ReNcell CX (cell line): ENCODE results near the gene GPR27.

DNA sequence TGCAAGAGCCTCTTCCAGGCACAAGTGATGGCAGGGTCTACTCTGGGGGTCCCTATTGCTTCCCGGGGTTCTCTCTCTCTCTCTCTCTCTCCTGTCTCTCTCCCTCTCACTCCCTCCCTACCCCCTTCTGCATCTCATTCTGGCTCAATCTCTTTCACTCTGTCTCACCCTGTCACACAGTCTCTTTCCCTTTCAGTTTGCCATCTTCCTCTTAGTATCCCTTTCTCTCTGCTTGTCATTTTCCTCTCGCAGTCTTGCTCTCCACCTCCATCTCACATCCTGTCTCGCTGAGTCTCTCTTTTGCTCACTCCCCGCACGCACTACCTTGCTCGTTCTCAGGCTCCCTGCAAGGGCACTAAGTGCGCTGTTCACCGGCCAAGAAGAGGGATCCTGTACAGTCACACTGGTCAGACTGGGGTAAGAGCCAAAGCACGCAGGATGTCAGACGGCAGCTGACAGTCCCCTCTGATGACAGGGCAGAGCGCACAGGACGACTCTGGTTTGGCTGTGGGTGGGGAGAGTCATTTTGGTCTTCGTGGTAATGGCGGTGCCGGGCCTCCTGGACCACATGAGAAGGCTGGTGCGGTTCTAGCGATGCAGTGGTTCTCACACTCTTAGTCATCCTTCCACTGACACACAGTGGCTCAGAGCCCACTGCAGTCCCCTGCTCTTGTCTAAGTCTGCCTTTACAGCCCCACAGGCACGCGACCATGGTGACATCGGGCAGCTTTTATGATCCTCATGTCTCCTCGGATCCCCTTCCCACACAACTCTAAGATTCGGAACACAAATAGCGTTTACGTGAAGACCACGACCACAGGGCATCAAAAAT lies 356.8 kb downstream of the FOXP1 start:
- PRO-cap: no peak

DNA sequence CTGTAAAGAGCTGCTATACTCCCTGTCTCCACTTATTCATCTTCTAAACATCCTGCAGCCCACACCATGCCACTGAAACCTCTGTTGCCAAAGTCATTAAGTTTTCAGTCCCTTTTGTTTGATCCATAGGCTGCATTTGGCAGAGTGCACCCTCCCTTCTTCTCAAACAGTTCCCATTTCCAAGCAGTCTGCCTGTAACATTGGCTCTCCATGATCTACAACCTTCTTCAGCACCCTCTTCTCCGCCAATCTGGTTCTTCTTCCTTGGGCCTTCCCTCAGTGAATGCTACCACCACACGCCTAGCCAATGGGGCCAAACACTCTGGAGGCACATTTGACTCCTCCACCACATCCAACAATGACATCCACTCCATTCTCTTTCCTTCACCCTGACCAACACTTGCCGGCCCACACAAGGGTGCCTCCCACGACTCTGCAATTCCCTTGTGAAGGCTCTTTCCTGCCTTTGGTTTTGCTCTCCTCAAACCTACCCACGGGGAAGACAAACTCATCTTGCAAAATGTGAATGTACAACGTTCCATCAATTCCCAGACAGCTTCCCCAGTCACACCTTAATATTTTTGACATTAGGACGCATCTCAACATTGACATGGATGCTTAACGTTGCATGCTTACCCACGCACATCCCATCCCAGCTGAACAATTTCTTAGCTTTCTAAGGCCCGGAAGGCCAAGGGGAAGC lies 263.8 kb downstream of the FOXP1 start:
- PRO-cap: no peak

- PRO-cap: no peak
These were observed 161.5 kb downstream of the FOXP1 start for GRCh38 chr3:71421930-71422479.

- PRO-cap: no peak
These were observed 146.1 kb downstream of the FOXP1 start for GRCh38 chr3:71437068-71438150.

- PRO-cap: no peak
These were observed 127.5 kb downstream of the FOXP1 start for GRCh38 chr3:71455966-71456563.

- PRO-cap: no peak
These were observed 118.3 kb downstream of the FOXP1 start for GRCh38 chr3:71465255-71465662.

DNA sequence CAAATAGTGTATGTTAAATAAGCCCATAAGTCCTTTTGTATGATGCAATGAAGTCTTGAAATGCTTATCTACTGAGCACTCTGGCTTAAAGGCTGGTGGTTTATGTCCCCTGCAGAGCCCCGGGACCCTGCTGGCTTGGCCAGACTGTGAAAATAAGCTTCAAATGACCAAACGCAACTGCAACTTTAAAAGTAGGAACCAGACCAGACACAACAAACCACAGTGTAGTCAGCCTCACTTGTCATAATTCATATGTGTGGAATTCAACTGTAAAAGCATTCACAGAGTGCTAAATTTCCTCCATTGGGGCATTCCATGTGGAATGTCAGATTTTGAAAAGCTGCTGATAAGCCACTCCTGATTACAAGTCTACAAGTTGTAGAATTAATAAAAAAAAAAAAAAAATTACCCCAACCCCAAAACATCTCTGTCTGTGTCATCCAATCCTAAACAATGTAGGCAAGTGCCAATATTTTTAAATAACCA lies 72.4 kb downstream of the FOXP1 start:
- PRO-cap: no peak

- PRO-cap: no peak
These were observed 1.6 kb upstream of the FOXP1 start for GRCh38 chr3:71585180-71585568.

DNA sequence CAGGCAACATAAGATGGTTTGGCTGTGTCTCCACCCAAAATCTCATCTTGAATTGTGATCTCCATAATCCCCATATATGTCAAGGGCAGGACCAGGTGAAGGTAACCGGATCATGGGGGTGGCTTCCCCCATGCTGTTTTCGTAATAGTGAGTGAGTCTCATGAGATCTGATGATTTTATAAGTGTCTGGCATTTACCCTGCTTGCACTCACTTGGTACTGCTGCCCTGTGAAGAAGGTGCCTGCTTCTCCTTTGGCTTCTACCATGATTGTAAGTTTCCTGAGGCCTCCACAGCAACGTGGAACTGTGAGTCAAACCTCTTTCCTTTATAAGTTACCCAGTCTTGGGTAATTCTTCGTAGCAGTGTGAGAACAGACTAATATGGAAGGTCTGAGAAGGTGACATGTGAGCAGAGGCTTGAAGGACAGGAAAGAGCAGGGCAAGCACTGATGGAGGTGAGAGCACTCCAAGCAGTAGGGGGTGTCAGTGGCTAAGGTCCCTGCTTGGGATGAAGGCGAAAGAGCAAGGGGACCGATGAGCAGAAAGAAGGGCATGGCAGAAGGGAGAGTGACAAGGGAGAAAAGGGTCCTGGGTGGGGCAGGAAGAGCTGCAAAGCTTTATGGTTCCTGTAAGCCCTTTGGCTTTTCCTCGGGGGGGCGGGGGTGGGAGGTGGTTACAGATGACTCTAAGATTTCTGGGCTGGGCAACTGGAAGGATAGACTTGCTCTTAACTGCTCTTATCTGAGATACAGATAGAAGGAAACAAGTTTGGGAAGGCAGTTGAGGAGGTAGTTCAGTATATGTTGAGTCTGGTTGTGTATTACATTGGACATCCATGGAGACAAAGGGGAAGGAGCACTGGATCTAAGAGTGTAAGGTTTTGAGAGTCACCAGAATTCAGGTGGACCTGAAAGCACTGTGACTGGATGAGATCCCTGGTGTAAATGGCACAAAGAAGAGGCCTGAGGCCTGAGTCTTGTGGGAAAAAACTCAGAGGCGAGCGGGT lies 3.5 kb downstream of the EIF4E3 start:
- PRO-cap: no peak

DNA sequence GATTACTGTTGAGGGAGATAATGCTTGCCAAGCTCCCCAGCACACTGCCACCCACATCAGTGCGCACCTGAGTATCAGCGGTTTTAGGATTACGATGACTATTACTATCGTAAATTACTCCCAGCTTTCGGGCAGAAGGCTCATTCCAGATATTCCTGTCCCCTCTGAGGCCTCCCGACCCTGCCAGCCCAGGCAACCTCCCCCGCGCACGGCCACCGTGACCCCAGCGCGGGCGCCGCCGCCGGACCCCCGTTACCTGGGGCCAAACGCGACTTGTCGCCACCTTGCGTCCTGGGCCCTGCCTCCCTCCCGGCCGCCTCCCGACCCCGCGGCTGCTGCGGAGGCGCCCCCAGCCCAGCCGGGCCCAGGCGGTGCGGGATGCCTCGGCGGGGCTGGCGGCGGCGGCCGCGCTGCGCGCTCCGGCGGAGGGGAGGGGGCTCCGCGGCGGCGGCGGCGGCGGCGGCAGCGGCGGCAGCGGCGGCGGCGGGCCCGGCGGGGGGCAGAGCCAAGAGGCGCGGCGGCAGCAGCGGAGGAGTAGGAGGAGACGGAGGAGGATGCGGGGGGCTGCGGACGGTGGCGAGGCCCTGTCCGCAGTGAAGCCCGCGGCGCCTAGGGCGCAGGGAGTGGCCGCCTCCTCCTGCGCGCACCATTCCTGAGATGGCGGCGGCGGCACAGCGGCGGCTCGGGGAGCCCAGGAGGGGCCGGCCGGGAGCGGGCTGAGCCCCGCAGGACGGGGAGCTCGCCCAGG lies at the start of gene GPR27:
Gene GPR27 (plus strand): TSS at position 649 of the 748 bp plus-strand sequence.
- PRO-cap: bidirectional peak, plus-strand start at position 678 of the sequence, minus-strand start at position 328 of the sequence

GRCh38 chr3:72098965-72099974 lies 314.3 kb upstream of the PROK2 start:
- PRO-cap: no peak

DNA sequence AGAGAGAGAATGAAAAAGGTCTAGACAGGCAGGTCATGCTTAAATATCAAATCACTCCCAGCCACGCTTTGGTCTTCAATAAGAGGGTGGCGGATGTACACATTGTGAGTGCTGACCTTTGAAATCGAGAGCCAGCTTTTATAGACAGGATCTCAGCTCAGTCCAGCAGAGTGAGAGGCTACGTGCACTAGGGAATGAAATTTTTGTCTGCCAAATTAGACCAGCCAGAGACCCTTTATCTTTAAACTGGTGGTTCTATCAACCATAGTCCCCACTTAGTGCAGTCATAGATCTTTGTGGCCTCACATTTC lies 342.3 kb upstream of the PROK2 start:
- PRO-cap: no peak

GRCh38 chr3:72135063-72135445 lies 350.1 kb upstream of the PROK2 start:
- PRO-cap: no peak

DNA sequence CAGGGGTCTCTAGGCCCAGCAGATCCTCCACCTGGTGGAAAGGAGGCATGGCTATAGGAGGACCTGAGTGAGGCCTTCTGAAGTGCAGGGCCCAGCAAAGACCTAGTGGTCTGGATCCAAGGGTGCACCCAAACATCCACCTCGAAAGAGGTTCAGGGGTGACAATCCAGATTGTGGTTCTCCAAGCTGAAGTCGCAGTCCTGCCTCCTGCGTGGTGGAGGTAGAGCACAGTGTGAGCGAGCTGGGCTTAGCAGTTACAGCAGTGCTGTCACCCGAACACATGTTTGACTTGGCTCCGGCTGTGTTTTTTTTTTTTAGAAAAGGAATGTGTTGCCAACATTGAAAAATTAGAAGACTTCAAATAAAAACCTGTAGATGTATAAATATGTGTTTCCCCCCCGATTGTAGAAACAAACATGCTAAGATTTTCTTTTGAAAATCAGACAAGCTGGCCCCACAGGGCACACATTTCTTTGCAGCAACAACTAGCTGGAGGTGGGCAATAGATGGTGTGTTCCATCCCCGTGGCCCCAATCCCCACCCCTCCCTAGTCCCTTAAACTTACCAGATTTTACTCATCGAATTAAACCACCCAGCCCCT lies 530.8 kb downstream of the SHQ1 start:
- PRO-cap: no peak

DNA sequence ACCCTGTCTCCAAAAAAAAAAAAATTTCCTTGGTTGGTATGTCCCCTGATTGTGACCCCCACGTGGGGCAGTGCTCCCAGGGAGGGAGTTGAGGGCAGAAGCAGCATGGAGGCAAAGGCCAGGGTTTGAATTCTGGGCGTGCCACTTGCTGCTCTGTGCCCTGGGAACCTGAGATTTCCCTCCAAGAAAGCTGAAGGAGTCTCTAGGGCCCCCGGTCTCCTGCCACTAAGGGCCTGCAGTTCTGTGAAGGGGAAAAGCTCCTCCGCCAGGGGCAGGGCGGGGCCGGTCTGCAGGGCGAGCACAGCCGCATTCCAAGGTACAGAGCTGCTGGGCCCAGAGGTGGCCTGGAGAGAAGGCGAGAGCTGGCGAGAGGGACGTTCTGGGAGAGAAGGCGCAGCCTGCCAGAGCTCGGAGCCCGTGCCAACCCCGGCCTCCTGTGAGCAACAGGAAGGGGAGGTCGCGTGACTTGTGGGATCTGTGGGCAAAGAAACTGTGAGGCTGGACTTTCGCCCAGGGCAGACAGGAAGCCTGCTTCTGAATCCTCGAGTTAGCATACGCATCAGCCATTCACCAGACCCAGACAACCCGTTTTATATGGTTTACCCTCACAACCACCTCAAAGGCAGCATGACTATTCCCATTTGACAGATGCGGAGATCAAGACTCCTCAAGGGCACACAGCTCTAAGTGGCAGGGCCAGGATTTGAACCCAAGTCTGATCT lies 500.4 kb downstream of the SHQ1 start:
- PRO-cap: bidirectional peak, plus-strand start at position 342 of the sequence, minus-strand start at position 190 of the sequence

DNA sequence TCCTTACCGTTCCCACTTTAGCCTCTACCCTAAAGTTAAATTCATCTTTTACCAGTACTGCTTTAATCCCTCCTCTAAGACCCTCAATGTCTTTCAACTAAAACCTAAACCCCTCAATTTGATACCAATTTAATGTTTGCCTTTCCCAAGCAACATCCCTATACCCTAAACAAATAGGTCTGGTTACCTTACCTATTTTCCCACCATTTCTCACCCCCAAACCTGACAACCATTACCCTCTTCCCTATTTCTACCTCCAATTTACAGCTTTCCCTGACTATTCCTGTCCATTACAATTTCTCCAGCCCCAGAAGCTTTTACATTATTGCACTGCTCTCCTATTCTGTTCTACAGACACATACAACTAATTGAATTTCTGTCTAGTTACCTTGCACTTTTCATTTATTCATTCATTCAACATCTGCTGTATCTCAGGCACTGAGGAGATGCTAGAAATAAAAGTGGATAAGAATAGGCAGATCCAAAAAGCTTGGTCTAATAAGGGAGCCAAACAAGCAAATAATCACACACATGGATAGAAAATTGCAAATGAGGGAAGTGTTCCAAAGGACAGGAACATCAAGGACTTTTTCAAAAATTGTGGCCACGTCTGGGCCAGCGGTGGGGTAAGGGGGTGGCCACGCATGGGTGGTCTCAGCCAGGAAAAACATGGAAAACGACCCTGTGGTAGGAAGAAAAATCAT lies 442.7 kb downstream of the SHQ1 start:
- PRO-cap: no peak

DNA sequence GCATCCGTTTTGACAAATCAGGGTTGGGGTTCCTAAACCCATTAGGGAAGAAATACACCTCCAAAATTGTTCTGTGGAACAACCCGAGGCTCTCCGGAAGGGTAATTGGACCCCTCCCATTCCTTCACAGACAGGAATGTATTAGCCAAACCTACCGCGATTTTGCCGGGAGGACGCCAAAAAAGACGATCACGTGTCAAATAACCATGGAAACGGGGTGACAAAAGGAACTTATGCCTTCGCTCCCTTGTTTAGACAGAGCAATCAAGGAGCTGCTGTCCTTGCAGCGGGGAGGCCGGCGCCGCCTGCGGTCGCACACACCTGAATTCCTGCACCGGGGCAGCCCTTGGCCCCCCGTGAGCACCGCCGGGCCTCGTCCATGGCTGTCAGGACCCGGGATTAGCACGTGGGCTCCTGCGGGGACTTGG lies 193.2 kb downstream of the SHQ1 start:
- PRO-cap: no peak

DNA sequence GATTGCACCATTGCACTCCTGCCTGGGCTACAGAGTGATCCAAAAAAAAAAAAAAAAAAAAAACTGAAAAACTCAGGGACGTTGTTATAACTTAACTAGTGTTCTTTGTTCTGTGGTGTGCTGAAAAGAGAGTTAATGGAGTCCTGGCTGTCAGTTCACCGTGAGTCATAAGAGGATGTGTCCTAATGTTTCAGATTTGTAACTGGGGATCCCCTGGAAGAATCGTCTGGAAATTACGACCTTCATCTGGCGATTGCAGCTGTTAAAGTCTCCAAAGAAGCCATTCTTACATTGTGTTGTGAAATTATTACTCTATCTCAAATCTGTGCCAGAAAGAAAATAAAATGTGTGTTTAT lies 1.0 kb upstream of the GXYLT2 start:
- PRO-cap: no peak

DNA sequence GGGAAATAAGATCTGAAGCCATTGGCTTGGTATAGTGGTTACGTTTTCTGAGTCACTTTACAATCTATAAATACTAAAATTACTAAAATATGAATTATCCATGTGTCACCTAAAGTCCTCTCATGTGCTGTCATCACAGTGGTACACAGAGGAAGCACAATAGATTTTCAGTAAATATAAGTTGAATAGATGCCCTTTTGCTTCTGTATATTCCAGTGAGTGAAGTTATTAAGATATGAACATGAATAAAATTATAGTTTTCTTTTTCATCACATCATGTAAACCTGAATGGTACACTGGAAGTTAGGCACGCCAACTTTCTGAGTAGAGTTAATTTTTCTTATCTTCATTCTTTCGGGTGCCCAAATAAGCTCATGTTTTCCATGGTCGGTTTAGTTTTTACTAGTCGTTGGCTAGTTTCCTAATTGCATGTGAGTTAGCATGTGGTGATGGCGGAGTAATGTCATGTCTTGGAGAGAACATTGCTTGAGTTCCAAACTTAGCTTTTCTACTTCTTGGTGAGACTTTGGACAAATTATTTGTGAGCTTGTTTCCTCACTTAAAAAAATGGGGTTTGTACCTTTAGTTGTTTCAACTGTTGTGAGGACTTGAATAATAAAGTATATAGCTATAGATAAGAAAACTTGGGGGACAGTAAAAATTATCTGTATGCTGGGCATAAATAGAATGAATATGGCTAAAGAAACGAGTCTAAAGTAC lies 11.6 kb downstream of the PPP4R2 start:
- PRO-cap: no peak

DNA sequence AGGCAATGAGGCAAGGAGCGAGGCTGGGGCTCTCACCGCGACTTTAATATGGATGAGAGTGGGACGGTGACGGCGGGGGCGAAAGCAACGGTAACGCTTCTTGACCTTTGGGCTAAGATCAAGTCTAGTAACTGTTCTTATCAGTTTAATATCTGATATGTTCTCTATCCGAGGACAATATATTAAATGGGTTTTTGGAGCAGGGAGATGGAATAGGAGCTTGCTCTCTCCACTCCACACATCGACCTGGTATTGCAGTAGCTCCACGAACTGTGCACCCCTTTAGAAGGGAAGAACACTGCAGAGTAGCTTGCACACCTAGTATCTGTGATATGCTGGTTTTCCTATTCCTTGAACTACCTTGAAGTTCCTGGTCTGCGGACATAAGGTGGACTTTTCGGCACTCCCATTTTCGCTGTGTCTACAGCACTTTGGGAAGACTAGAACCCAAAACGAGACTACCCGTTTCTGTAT lies 49.5 kb downstream of the EBLN2 start:
- PRO-cap: no peak